Iris pigment epithelial cell (primary cell): ENCODE measurements around a stretch of chr5.

DNA sequence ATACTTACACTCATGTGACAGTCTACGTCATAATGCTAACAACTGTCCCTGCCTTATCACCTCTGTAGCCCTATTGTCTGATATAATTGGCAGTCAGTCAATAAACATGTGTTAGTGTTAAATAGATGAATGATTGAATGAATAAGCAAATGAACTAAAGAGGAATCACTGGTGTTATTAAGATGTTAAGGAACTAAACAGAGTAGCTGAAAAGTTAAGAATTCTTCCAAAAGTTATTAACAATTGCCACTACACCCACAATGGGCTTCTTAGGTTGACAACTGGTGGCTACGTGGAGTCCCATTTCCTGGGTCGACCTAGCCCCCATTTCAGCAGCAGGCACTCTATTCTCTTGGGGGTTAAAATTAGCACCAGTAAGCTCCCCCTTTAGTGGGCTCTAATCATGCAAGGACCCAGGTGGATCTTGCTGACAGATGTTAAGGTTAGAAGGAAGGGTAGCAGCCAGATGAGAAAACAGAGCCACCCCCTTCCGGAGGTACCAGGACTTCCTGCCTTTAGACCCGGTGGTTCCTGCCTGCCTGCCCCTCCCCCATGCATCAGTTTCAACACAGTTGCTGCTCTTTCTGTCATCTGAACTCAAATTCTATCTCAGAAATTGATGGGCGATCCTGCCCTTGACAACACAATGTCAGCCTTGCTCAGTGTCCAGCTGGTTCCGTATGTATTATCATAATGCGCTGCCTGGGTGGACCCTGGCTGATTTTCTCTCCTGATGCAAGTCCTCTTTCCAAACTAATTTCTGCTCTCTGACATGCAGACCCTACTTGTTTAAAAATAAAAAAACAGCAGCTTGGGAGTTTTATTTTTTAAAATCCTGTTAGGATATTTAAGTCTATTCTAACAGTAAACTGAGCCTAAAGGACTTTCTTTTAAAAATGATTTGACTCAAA, 287.4 kb downstream of the EBF1 start:
- RRBS = no CpG with 5 or more reads among the region's 8 CpGs

- RRBS = no CpG with 5 or more reads among the region's 11 CpGs
Measured at GRCh38 chr5:158953777-158954583, 145.7 kb downstream of the EBF1 start.

GRCh38 chr5:159052266-159052671, 47.4 kb downstream of the EBF1 start:
- RRBS = no CpG with 5 or more reads among the region's 6 CpGs

DNA sequence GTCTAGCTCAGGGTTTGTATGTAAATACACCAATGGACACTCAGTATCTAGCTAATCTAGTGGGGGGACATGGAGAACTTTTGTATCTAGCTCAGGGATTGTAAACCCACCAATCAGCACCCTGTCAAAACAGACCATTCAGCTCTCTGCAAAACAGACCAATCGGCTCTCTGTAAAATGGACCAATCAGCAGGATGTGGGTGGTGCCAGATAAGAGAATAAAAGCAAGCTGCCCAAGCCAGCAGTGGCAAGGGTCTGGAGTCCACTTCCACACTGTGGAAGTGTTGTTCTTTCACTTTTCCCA, 20.1 kb upstream of the EBF1 start:
- RRBS = no CpG with 5 or more reads among the region's 1 CpG

DNA sequence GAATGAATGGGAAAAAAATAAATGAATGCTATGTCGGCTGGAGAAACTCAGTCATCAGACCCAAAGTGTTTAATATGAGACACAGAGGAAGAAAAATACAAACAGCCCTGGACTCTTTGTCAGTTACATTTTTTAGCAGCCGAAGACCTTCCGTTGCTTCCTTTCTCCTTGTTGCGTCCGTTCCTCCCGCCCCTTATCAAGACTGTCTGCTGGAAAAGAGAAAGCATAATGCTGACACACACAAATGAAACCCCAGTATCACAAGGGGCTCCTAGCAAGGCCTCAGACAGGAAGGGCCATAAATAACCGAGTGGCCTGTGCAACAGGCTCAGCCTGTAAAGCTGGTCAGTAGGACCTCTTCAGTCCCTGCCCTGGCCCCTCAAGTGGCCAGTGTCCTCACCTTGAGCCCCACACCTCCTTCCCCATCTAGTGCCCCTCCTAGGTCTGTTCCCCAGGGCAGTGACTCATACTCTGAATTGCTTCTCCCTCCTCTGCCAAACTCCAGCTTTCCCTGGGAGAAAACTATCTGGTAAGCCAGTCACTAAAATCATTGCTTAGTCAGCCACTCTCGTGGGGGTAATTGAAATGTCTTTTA, 174.5 kb upstream of the IL12B start:
- RRBS = no CpG with 5 or more reads among the region's 8 CpGs

DNA sequence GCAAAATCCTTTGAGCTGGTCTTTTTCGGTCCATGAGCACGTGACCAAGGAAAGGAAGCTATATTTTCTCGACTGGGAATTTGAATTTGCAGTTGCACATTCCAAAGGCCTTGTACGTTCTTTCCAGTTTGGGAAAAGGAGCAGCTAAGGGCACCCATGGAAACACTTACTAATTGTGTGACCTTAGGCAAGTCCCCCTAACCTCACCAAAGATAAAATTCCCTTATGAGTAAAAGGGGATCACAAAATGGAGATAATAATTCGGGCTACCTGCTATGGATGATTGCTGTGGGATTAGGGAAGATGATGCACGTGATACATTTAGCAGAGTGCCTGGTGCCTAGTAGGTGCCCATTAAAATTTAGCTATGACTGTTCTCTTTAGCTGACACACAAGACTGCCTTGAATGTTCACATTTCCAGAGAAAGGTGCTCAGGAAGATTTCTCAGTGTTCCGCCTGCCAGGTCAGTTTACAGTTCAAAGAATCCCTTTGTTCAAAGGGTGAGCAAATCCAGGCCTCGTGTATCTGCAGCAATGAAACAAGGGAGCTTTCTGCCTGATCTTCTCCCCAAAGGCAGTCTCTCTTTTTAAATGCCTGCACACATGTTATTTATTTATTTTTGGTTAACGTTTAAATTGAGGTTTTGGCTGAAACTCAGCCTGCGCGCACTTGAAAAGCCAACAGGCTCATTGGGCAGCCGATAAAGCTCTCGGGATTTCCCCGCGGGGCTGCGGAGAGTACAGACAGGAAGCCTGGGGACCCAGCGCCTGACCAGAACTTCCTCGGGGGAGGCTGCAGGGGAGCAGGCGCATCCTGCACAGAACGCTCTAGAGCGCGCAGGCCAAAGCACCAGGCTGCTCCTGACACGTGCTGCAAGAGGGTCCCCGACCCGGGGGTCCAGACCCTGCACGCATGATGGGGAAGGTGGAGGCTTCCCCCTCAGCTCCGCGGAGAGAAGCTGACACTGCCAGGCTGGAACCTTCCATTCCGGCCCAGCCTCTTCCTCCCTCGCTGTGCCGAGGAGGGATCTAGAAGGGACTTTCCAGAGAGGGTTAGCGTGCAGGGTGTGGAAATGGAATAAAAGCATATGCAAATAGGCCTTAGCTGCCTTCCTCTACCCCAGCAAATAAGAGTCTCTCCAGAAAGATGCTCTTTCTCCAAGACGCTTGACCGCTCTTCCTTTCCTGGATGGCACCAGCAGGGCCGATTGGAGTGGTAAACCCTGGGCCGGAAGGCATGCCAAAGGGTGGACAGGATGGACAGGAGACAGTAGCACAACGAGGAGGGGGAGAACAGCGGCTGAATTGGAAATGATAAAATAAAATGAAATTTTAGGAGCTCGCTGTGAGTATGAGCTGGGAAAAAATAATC, 45.9 kb downstream of the PTTG1 start:
- RRBS = 0% methylated on average over 3 of the region's 39 CpGs

- RRBS = no CpG with 5 or more reads among the region's 1 CpG
Measured at GRCh38 chr5:160627026-160627482, 205.4 kb downstream of the PTTG1 start.

DNA sequence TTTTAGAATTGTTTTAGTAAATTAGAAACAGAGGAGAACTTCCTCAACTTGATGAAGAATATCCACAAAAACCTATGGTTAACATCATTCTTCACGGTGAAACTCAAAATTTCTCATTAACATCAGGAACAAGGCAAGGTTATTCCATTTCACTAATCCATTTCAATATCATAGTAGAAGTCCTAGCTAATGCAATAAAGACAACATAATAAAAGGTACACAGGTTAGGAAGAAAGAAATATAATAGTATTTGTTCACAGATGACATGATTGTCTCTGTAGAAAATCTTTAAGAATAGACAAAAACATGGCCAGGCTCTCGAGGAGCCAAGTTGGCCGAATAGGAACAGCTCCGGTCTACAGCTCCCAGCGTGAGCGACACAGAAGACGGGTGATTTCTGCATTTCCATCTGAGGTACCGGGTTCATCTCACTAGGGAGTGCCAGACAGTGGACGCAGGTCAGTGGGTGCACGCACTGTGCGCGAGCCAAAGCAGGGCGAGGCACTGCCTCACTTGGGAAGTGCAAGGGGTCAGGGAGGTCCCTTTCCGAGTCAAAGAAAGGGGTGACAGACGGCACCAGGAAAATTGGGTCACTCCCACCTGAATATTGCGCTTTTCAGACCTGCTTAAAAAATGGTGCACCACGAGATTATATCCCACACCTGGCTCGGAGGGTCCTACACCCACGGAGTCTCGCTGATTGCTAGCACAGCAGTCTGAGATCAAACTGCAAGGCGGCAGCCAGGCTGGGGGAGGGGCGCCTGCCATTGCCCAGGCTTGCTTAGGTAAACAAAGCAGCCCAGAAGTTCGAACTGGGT, 21.4 kb upstream of the ATP10B start:
- RRBS = no CpG with 5 or more reads among the region's 23 CpGs

- RRBS = no CpG with 5 or more reads among the region's 6 CpGs
Measured at GRCh38 chr5:162981503-162981998, 455.8 kb upstream of the CCNG1 start.

DNA sequence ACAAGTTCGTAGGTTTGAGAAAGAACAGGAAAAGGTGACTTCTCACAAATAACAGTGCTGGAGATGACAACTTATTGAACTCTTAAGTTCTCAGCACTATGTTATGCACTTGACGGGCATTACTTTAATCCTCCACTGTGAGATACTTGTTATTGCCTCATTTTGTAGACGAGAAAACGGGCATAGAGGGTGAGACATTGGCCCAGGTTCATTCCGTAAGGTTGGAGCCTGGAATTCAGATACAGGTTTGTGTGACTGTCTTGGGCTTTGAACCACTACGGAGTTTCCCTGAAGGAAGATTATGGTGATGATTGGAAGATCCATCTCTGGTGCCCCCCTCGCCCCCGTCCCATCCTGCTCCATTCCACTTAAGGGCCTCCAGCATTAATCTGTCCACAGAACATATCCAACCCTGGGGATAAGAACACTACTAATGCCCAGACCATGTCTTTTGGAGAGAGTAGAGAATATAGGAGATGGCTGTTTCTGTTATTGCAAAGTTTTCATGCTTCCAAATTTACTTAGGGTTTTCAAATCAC, 756 bp downstream of the MAT2B start:
- RRBS = no CpG with 5 or more reads among the region's 8 CpGs

- RRBS = no CpG with 5 or more reads among the region's 5 CpGs
Measured at GRCh38 chr5:163741752-163742125, 236.3 kb downstream of the MAT2B start.

GRCh38 chr5:167820053-167821340, 470.9 kb upstream of the WWC1 start:
- RRBS = 6% methylated on average over 2 of the region's 14 CpGs

- RRBS = no CpG with 5 or more reads among the region's 16 CpGs
Measured at GRCh38 chr5:167934490-167934929, 356.9 kb upstream of the WWC1 start.

GRCh38 chr5:168022859-168023231, 268.6 kb upstream of the WWC1 start:
- RRBS = no CpG with 5 or more reads among the region's 12 CpGs

- RRBS = no CpG with 5 or more reads among the region's 10 CpGs
Measured at GRCh38 chr5:168441399-168441915, 44.8 kb upstream of the RARS1 start.

DNA sequence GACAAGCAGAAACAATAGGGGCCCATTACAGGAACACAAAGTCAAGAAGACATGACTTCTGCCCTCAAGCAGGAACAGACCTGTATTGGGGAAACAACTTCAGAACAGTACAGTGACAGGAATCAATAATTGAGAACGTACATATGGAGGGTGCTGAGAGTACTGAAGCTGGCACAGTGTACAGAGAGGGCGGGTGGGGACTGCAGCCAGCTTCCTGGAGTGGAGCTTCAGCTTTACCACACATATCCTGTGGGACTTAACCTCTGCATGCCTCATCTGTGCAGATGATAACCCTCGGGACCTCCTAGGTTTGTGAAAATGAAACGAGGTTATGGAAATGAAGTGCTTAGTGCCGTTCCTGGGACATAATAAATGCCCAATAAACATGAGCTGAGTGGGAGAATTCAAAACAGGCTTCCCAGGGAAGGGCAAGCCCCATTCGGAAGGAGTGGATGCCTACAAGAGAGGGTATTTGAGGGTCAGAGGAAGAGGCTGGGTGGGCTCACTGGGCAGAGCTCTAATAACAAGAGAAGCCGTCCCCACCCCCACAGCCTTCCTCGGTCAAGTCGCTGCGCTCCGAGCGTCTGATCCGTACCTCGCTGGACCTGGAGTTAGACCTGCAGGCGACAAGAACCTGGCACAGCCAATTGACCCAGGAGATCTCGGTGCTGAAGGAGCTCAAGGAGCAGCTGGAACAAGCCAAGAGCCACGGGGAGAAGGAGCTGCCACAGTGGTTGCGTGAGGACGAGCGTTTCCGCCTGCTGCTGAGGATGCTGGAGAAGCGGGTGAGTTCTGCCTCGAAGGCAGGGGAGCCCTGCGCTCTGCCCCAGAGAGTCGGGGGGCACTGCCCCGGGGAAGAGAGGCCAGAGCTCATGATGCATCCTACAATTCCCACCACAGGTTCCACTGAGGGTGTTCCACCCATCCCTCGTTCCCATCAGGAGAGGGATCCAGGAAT, 21.8 kb upstream of the RARS1 start:
- RRBS = no CpG with 5 or more reads among the region's 27 CpGs

GRCh38 chr5:168590750-168591007, 11.5 kb upstream of the PANK3 start:
- RRBS = no CpG with 5 or more reads among the region's 3 CpGs

DNA sequence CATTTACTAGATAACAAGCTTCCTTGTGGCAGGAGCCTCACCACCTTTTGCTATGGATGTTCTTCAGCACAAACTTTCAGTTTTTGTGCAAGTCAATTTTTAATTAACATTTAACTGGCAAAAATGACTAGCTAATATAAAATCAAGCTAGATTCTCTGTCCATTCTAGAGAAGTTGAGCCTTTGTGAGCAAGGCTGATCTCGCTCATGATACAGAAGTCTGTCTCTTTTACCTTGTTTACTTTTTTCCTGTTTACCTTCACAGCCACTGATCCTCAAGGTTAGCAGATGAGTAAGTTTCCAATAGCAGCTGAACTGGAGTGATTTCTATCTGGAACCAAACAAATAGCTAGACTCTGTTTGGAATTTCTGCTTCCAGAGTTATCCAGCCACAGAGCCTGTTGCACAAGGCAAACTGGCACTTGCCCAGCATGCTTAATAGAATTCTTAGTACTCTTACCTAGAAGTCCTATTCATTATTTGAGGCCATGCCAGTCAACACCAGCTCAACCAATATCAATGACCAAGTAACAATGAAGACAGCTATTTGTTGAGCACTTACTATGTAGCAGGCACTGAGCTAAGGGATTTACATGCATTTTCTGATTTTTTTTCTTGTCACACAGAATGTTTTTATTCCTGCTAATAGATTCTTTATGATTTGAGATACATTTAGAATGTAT, 12.8 kb upstream of the PANK3 start:
- RRBS = no CpG with 5 or more reads among the region's 1 CpG

- RRBS = no CpG with 5 or more reads among the region's 3 CpGs
Measured at GRCh38 chr5:168667531-168667810, 88.3 kb upstream of the PANK3 start.